GM12878 (cell line): ENCODE results near the gene KIF25.

DNA sequence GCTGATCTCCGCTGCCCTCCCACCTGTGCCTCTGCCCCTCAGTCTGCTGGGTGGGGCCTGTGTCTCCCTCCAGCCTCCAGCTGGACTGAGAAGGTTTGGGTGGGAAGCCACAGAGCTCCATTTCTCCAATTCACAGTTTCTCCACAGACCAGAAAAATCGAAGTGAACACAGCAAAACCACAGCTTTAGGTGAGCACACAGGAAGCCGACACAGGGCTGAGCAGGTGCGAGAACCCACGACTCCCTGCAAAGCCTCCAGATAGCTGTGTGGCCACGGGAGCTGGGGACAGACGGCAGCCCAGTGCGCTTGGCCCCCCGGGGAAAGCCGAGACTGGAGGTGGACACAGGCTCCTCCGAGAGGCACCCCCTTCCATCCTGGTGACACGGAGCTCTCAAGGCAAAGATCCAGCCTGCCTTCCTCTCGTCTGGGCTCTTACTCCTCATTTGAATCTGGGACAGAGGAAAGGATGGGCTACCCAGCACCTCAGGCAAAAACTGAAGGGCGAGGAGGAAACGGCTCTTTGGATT lies 29.0 kb upstream of the MPC1 start:
- RAMPAGE, long total RNA, result no peak
- RRBS, 2 experiments, result no CpG with 5 or more reads among the region's 15 CpGs
CAGE:
- cytosol, long polyA minus RNA, result no peak
- cytosol, long polyA plus RNA, result no peak
- long polyA plus RNA, result no peak
- nucleolus, long total RNA, result no peak
- nucleus, long polyA plus RNA, result no peak
- nucleus, long total RNA, result no peak

- RAMPAGE, long total RNA, result no peak
- RRBS, 2 experiments, result 4% methylated on average over 3 of the region's 7 CpGs; no CpG with 5 or more reads in 1 of the 2 experiments
CAGE:
- cytosol, long polyA minus RNA, result no peak
- cytosol, long polyA plus RNA, result no peak
- long polyA plus RNA, result no peak
- nucleolus, long total RNA, result no peak
- nucleus, long polyA plus RNA, result no peak
- nucleus, long total RNA, result no peak
These were observed 74.0 kb downstream of the RAMACL start for GRCh38 chr6:166512501-166512937.

- RAMPAGE, long total RNA, result no peak
- RRBS, 2 experiments, result no CpG with 5 or more reads among the region's 5 CpGs
CAGE:
- cytosol, long polyA minus RNA, result no peak
- cytosol, long polyA plus RNA, result no peak
- long polyA plus RNA, result no peak
- nucleolus, long total RNA, result no peak
- nucleus, long polyA plus RNA, result no peak
- nucleus, long total RNA, result no peak
These were observed 7.0 kb downstream of the RPS6KA2 start for GRCh38 chr6:166619929-166620501.

DNA sequence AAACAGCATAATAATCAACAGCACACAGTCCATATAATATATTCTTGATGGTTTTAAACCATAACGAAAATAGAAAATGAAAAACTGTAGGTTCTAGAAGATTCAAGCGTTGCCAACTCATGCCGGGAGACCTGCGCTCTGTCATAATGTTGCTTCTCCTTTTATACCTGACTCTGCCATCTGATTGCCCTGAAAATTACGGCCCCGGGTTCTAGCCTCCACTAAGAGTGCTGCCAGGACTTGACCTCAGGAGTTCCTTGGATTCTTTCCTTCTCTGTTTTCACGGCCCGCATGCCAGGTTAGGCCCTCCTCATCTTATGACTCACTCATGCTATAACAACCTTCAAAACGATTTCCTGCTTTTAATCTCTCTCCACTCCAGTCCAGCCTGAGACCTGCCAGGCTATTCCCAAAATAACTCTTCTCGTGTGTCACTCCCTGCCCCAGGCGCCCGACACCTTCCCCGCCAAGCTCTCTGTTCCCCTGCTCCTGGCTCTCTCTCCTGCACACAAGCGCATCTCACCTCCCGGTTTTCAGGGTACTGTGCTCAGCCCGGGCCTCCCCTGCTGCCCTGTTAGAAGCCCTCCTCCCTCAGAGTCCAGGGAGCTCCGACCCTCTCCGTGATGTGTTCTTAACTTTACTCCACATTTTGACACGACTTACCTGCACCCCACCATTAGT lies 64.1 kb upstream of the RPS6KA2 start:
- RAMPAGE, long total RNA, result no peak
- RRBS, 2 experiments, result 52 to 70% methylated on average over 4 of the region's 19 CpGs
CAGE:
- cytosol, long polyA minus RNA, result no peak
- cytosol, long polyA plus RNA, result no peak
- long polyA plus RNA, result no peak
- nucleolus, long total RNA, result no peak
- nucleus, long polyA plus RNA, result no peak
- nucleus, long total RNA, result no peak

GRCh38 chr6:167125449-167125952 lies 2.6 kb downstream of the CCR6 start:
- RAMPAGE, long total RNA, result no peak
- RRBS, 2 experiments, result no CpG with 5 or more reads among the region's 3 CpGs
CAGE:
- cytosol, long polyA minus RNA, result no peak
- cytosol, long polyA plus RNA, result no peak
- long polyA plus RNA, result no peak
- nucleolus, long total RNA, result no peak
- nucleus, long polyA plus RNA, result no peak
- nucleus, long total RNA, result no peak

- RAMPAGE, long total RNA, result no peak
- RRBS, 2 experiments, result 63% methylated on average over 5 of the region's 14 CpGs; no CpG with 5 or more reads in 1 of the 2 experiments
CAGE:
- cytosol, long polyA minus RNA, result no peak
- cytosol, long polyA plus RNA, result no peak
- long polyA plus RNA, result no peak
- nucleolus, long total RNA, result no peak
- nucleus, long polyA plus RNA, result no peak
- nucleus, long total RNA, result no peak
These were observed 11.6 kb downstream of the GPR31 start for GRCh38 chr6:167146248-167146596.

GRCh38 chr6:167310225-167310495 lies 14.7 kb upstream of the TTLL2 start:
- RAMPAGE, long total RNA, result no peak
- RRBS, 2 experiments, result no CpG with 5 or more reads among the region's 3 CpGs
CAGE:
- cytosol, long polyA minus RNA, result no peak
- cytosol, long polyA plus RNA, result no peak
- long polyA plus RNA, result no peak
- nucleolus, long total RNA, result no peak
- nucleus, long polyA plus RNA, result no peak
- nucleus, long total RNA, result no peak

GRCh38 chr6:167331689-167332126 lies 6.8 kb downstream of the TTLL2 start:
- RAMPAGE, long total RNA, result no peak
- RRBS, 2 experiments, result no CpG with 5 or more reads among the region's 12 CpGs
CAGE:
- cytosol, long polyA minus RNA, result no peak
- cytosol, long polyA plus RNA, result no peak
- long polyA plus RNA, result no peak
- nucleolus, long total RNA, result no peak
- nucleus, long polyA plus RNA, result no peak
- nucleus, long total RNA, result no peak

GRCh38 chr6:167423924-167424537 lies 99.1 kb downstream of the TTLL2 start:
- RAMPAGE, long total RNA, result no peak
- RRBS, 2 experiments, result 67% methylated on average over 1 of the region's 25 CpGs; no CpG with 5 or more reads in 1 of the 2 experiments
CAGE:
- cytosol, long polyA minus RNA, result no peak
- cytosol, long polyA plus RNA, result no peak
- long polyA plus RNA, result no peak
- nucleolus, long total RNA, result no peak
- nucleus, long polyA plus RNA, result no peak
- nucleus, long total RNA, result no peak

- RAMPAGE, long total RNA, result no peak
- RRBS, 2 experiments, result 100% methylated on average over 1 of the region's 4 CpGs; no CpG with 5 or more reads in 1 of the 2 experiments
CAGE:
- cytosol, long polyA minus RNA, result no peak
- cytosol, long polyA plus RNA, result no peak
- long polyA plus RNA, result no peak
- nucleolus, long total RNA, result no peak
- nucleus, long polyA plus RNA, result no peak
- nucleus, long total RNA, result no peak
These were observed 165.3 kb upstream of the AFDN start for GRCh38 chr6:167661427-167661878.

GRCh38 chr6:167678037-167678315 lies 148.7 kb upstream of the AFDN start:
- RAMPAGE, long total RNA, result no peak
- RRBS, 2 experiments, result no CpG with 5 or more reads among the region's 10 CpGs
CAGE:
- cytosol, long polyA minus RNA, result no peak
- cytosol, long polyA plus RNA, result no peak
- long polyA plus RNA, result no peak
- nucleolus, long total RNA, result no peak
- nucleus, long polyA plus RNA, result no peak
- nucleus, long total RNA, result no peak

DNA sequence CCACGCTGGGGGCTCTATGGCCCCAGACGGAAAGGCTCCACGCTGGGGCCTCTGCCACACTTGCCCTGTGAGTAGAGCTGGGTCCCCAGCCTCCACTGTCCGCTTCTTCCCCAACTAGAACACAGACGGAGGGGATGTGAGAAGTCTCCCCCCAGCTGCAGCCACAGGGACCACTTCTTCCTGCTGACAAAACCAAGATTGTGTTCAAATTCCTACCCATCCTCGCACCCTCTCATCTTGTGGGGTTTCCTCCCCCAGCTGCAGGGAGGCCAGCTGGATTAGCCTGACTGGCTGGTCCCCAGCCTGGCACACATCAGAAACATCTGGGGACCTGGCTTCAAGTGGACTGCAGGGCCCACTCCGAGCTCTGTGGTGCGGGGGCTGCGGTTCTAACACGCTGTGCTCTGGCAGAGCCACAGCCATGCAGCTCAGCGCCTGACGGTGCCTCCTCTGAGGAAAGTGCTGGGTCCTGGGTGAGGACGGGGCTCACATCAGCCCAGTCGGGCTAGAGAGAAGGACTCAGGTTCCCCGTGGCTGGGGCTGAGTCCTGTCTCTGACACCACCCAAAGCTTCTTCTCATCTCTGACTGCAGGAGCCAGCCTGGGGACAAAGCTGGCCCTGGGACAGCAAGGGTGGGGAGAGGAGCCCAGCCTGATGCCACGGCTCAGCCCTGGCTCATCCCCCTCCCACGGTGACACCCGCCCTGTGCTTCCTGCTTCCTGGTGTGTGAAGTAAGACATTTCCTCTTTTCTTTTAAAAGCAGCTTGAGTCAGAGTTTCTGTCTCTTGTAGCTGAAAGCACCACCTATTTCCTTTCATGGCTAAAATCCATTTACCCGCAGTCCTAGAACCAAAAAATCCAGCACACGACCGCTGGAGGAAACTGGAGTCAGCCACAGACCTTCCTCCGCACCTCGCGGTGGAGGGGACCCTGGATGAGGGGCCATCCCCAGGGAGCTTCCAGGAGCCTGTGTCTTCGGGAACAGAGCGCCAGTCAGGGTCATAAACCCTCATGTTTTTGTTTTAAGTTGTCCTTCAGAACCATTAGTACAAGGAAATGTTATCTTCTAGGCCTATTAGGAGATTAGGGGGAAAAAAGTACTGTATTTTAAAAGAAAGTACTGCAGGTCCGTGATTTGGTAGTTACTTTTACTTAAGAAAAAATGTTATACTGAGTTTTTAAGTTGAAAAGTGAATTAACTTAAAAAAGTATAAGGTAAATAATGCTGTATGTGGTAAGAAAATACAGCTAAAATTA lies 127.4 kb upstream of the AFDN start:
- RAMPAGE, long total RNA, result no peak
- RRBS, 2 experiments, result no CpG with 5 or more reads among the region's 27 CpGs
CAGE:
- cytosol, long polyA minus RNA, result no peak
- cytosol, long polyA plus RNA, result no peak
- long polyA plus RNA, result no peak
- nucleolus, long total RNA, result no peak
- nucleus, long polyA plus RNA, result no peak
- nucleus, long total RNA, result no peak

DNA sequence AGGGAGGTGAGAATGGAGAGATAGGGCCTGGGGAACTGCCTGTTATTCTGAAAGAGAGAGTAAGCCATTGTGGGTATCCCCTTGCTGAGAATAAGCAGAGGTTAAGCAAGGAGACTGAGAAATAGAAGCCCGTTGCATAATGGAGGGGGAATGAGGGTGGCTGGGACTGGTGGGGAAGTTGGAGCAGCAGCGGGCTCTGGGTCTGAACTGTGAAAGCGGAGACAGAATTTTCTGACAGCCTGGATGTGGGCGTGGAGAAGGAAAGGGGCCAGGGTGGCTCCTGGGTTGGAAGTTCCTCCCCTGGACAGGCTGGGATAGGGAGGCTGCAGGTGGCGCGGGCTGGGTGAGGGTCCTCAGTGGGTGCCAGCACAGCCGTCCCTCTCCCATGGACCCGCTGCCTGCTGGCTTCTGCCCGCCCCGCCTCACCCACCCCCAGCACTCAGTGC lies 114.6 kb upstream of the AFDN start:
- RAMPAGE, long total RNA, result no peak
- RRBS, 2 experiments, result no CpG with 5 or more reads among the region's 10 CpGs
CAGE:
- cytosol, long polyA minus RNA, result no peak
- cytosol, long polyA plus RNA, result no peak
- long polyA plus RNA, result no peak
- nucleolus, long total RNA, result no peak
- nucleus, long polyA plus RNA, result no peak
- nucleus, long total RNA, result no peak

- RAMPAGE, long total RNA, result no peak
- RRBS, 2 experiments, result no CpG with 5 or more reads among the region's 15 CpGs
CAGE:
- cytosol, long polyA minus RNA, result no peak
- cytosol, long polyA plus RNA, result no peak
- long polyA plus RNA, result no peak
- nucleolus, long total RNA, result no peak
- nucleus, long polyA plus RNA, result no peak
- nucleus, long total RNA, result no peak
These were observed 65.5 kb upstream of the AFDN start for GRCh38 chr6:167761165-167761748.

DNA sequence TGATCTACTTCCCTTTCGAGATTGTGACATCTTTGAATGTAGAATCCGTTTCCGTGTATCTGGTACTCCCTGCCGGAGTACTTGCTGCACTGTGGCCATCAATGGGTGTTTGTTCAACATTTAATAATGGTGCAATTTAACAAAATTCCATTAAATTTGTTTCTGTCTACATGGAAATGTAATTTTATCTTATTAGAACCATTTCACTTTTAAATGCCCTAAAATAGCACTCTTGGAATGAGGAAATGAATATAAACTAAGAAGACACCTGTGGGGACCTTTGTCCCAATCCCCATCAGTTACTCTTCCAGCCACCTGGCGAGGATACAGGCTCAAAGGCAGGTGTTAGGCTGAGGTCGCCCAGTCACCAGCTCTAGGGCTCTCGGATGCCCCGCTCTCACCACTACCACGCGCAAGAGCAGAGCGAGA lies 38.9 kb upstream of the AFDN start:
- RAMPAGE, long total RNA, result no peak
- RRBS, 2 experiments, result no CpG with 5 or more reads among the region's 11 CpGs
CAGE:
- cytosol, long polyA minus RNA, result no peak
- cytosol, long polyA plus RNA, result no peak
- long polyA plus RNA, result no peak
- nucleolus, long total RNA, result no peak
- nucleus, long polyA plus RNA, result no peak
- nucleus, long total RNA, result no peak

DNA sequence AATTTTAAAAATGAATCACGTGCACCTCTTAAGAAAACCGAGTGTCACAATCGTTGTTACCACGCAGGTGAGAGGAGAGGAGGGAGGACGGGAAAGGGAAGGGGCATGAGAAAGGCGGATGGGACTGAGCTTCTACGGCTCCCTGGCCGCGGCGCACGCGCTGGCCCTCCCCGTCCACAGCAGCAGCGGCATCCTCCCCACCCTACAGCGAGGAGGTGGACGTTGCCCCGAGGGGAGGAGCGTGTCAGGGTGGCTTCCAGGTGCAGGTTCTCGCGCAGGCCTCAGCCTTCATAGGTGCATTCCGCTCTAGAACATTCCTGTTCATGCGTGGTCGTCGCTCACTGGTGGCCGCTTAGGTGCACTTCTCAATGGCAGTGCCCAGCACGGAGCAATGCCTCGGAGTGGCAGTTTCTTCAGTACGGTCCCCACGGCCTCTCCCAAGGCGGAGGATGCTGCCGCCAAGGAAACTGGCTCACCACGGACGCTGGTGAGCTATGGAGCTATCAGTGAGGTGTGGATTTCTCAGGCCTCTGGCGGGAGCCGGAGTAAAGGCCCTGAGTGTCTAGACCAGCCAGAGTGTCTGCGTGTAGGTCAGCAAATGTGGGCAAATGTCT lies 29.6 kb upstream of the AFDN start:
- RAMPAGE, long total RNA, result no peak
- RRBS, 2 experiments, result no CpG with 5 or more reads among the region's 36 CpGs
CAGE:
- cytosol, long polyA minus RNA, result no peak
- cytosol, long polyA plus RNA, result no peak
- long polyA plus RNA, result no peak
- nucleolus, long total RNA, result no peak
- nucleus, long polyA plus RNA, result no peak
- nucleus, long total RNA, result no peak

GRCh38 chr6:167857953-167859162 lies 31.6 kb downstream of the AFDN start:
- RAMPAGE, long total RNA, result no peak
- RRBS, 2 experiments, result no CpG with 5 or more reads among the region's 6 CpGs
CAGE:
- cytosol, long polyA minus RNA, result no peak
- cytosol, long polyA plus RNA, result no peak
- long polyA plus RNA, result no peak
- nucleolus, long total RNA, result no peak
- nucleus, long polyA plus RNA, result no peak
- nucleus, long total RNA, result no peak

DNA sequence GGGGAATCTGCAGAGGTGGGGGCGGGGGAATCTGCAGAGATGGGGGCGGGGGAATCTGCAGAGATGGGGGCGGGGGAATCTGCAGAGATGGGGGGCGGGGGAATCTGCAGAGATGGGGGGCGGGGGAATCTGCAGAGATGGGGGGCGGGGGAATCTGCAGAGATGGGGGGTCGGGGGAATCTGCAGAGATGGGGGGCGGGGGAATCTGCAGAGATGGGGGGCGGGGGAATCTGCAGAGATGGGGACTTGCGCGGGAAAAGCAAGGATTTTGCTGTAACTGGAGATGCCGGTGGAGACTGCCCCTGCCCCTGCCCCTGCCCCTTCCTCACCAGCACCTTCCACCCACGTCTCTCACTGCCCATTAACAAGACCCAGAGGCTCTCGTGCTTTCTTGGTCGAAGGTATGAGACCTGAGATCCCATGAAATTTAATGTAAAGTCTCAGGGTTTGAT lies at the start of gene KIF25:
KIF25 (plus strand) TSS at position 379 of the 452 bp plus-strand sequence.
- RAMPAGE, long total RNA, result no peak
- RRBS, 2 experiments, result no CpG with 5 or more reads among the region's 15 CpGs
CAGE:
- cytosol, long polyA minus RNA, result no peak
- cytosol, long polyA plus RNA, result no peak
- long polyA plus RNA, result no peak
- nucleolus, long total RNA, result no peak
- nucleus, long polyA plus RNA, result no peak
- nucleus, long total RNA, result no peak

DNA sequence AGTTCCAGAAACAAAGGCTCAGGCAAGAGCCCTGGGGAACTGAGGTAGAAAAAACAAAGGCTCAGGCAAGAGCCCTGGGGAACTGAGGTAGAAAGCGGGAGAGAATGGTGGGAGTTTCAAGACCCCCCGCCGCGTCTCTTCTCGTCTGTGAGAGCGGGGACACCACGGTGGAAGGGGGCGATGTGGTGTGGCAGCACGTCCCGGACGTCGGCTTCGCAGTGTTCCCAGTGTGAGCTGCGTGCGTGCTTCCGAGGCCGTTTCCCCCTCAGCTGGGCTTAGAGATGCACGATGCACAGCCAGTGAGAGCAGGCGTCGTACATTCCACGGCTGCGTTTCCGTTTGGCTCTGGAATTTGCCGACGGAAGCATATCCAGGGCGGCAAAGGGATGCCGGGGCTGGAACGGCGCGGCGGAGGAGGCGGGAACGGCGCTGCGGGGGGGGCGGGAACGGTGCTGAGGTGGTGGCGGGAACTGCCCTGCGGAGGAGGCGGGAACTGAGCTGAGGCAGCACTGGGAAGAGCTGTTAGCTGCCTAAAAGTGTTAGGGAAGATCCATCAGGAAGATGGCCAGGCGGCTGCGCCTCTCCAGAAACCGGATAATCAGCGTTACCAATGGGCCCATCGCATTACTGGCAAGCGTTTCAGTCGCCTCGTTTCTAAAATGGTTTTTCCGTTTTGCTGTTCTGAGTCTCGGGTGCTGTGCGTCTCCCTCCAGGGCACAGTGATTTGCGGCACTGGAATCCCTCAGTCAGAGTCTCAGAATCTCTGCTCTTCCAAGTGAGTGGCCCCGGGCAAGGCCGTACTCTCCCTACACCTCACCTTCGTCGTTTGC lies 37.8 kb downstream of the KIF25 start:
- RAMPAGE, long total RNA, result no peak
- RRBS, 2 experiments, result no CpG with 5 or more reads among the region's 56 CpGs
CAGE:
- cytosol, long polyA minus RNA, result no peak
- cytosol, long polyA plus RNA, result no peak
- long polyA plus RNA, result no peak
- nucleolus, long total RNA, result no peak
- nucleus, long polyA plus RNA, result no peak
- nucleus, long total RNA, result no peak

- RAMPAGE, long total RNA, result no peak
- RRBS, 2 experiments, result no CpG with 5 or more reads among the region's 25 CpGs
CAGE:
- cytosol, long polyA minus RNA, result no peak
- cytosol, long polyA plus RNA, result no peak
- long polyA plus RNA, result no peak
- nucleolus, long total RNA, result no peak
- nucleus, long polyA plus RNA, result no peak
- nucleus, long total RNA, result no peak
These were observed 78.9 kb upstream of the FRMD1 start for GRCh38 chr6:168157537-168158665.